GM19240 (cell line): ENCODE measurements around the gene KTN1.

GRCh38 chr14:54599710-54600541 is 33.0 kb downstream of the SAMD4A start:
- RRBS = no CpG with 5 or more reads among the region's 4 CpGs

- RRBS = no CpG with 5 or more reads among the region's 11 CpGs
These were observed 39.2 kb downstream of the SAMD4A start for GRCh38 chr14:54605906-54606723.

- RRBS = no CpG with 5 or more reads among the region's 8 CpGs
These were observed 86.0 kb downstream of the SAMD4A start for GRCh38 chr14:54652877-54653371.

DNA sequence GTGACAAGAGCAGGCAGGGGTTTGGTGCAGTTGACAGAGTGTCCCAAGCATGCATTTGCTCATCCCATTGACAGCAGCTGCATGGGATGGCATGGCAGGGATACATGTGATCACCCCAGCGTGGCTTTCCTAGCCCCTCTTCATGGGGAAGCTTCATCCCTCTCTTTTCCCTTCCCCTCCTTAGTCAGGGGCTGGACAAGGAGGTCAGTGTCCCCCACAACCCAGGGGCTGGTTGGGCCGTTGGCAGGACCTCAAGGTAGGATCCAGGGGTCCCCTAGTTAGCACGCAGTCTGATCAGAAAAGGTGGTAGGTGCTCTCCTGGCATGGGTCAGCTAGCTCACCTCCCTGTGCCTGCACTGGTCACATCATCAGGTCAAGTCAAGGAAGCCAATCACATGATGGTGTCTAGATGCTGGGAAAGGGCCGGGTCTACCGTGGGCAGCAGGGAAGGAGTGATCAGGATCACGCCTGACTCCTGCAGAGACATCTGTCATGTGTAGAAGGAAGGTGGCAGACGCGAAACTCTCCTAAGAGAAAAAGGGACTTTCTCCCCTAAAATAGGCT is 145.0 kb downstream of the GCH1 start:
- RRBS = no CpG with 5 or more reads among the region's 8 CpGs

- RRBS = no CpG with 5 or more reads among the region's 8 CpGs
These were observed 132.1 kb downstream of the GCH1 start for GRCh38 chr14:54770315-54771090.

GRCh38 chr14:54772949-54773996 is 129.4 kb downstream of the GCH1 start:
- RRBS = 8% methylated on average over 8 of the region's 21 CpGs

DNA sequence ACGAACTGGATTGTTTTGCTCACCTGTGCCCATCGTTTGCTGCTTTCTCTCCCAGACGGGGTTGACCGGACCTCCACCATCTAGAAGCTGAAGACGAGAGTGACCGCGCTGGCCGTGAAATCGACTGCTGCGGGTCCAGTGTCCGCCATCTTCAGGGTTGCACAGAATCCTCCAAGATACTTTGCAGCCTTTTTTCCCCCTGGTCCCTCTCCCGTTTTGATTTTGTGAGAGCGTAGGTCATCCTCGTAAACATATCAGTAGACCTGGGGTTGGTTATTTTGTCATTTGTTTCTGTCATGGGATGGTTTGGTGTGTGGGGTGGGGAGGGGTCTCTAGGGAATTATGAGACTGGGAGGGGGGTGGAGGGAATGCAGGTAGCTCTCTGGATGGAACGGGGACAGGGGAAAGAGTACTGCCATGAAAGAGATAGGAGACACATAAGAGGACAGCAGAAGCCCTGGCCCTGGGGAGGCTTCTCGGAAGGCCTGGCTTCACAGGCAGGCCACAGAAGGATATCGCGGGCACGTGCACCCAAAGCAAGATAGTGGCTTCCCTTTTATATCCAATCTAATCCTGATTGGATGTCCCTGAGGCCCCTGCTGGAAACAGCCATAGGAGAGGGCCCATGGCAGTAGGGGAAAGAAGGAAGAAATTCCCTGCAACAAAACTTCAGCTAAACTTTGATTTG is 113.6 kb downstream of the GCH1 start:
- RRBS = no CpG with 5 or more reads among the region's 19 CpGs

- RRBS = no CpG with 5 or more reads among the region's 6 CpGs
These were observed 111.6 kb downstream of the GCH1 start for GRCh38 chr14:54790829-54791567.

DNA sequence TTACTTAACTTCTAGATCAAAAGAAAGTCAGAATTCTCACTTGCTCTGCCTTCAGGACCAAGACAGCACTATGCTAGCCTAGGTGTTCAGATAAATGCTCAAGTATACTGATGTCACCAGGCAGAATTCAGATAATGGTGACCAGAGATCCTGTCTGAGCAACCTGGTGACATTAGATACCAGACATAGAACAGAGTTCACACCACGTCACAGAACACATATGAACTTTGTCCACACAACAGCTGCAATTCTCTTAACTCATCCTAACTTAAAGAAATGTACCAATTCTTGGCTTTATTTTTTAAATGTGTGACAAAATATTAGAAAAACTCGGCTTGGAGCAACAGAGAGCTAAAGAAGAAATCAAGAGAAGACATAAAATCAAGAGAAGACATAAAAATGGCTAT is 58.1 kb downstream of the GCH1 start:
- RRBS = no CpG with 5 or more reads among the region's 2 CpGs

DNA sequence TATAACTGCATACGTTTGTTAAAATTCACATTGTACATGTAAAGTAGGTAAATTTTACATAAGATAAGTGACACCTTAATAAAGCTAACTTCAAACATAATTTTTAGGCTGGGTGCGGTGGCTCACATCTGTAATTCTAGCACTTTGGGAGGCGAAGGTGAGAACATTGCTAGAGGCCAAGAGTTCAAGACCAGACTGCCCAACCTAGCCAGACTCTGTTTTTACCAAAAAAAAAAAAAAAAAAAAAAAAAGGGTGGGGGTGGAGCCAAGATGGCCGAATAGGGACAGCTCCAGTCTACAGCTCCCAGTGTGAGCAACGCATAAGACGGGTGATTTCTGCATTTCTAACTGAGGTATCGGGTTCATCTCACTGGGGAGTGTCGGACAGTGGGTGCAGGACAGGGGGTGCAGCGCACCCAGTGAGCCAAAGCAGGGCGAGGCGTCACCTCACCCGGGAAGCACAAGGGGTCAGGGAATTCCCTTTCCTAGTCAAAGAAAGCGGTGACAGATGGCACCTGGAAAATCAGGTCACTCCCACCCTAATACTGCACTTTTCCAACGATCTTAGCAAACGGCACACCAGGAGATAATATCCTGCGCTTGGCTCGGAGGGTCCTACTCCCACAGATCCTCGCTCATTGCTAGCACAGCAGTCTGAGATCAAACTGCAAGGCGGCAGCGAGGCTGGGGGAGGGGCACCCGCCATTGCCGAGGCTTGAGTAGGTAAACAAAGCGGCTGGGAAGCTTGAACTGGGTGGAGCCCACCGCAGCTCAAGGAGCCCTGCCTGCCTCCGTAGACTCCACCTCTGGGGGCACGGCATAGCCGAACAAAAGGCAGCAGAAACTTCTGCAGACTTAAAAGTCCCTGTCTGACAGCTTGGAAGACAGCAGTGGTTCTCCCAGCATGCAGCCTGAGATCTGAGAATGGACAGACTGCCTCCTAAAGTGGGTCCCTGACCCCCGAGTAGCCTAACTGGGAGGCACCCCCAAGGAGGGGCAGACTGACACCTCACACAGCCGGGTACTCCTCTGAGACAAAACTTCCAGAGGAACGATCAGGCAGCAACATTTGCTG is 32.2 kb downstream of the GCH1 start:
- RRBS = no CpG with 5 or more reads among the region's 30 CpGs

- RRBS = no CpG with 5 or more reads among the region's 2 CpGs
These were observed 31.3 kb upstream of the LGALS3 start for GRCh38 chr14:55097755-55098243.

DNA sequence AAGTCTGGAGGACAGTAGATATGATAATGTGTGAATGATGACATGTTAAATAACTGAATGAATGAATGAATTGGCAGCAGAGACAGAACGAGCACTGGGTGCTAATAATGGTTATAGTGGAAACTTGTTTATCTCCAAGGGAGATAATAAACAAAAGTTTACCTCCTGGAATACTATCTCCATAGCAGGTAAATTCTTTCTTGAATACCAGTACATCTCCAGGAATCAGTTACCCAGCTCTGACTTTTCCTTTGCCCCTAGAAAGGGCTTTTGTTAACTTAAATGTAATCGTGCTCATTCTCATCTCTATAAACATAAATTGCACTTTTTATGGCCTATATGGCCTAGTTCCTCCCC is 7.2 kb upstream of the LGALS3 start:
- RRBS = no CpG with 5 or more reads among the region's 2 CpGs

DNA sequence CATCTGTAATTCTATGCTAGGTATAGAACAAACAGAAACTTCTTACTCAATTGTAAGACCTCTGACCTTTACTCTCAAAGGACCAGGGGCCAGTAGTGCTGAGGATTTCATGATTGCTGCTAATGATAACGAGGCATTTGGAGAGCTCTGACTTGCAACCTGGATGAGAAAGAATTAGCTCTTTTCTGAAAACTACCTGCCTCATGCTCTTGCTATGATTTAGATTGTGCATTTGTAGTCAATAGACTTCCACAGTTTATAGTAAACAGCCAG is 6.9 kb upstream of the LGALS3 start:
- RRBS = no CpG with 5 or more reads among the region's 1 CpG

DNA sequence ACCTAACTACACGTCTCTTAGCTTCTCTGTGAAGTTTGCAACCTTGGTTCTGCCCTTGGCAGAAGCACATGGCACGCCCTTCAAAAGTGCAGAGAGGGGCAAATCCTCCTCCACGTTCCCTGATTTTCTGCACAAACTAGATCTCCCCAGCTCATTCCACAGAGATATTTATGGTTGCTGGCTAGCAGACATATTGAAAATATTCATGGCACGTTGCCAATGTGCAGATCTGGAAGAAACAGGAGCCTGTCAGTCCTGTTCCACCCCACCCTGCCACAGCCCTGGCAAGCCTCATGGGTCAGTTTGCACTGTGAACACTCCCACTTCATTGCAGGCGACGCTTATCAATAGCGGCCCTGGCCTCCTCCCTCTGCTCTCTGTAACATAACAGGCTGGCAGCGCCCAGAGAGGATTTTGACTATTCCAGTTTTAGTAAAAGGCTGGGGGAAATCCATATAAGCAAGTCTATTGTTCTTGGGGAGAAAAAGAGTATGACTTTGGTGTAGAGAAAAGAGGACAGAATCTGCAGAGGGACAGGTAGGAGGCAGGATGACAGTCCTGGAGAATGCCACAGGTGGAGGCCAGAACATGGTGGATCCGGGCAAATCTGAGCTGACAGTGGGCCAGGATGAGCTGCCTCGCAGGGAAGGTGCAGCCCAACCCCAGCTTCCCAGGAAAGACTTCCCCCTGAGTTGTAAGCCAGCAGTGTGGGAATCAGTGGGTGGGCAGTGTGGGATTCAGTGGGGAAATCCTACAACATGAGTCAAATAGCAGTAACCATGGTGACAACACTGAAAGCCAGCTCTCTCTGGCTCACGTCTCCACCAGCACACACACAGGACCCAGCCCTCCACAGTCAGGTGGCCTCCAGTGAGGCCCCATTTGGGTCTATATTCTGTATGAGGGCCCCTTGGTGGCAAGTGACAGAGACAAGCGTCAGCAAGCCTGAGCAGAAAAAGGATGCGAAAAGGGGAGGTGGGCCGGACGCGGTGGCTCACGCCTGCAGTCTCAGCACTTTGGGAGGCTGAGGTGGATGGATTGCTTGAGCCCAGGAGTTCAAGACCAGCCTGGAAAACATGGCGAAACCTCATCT is 6.2 kb upstream of the LGALS3 start:
- RRBS = no CpG with 5 or more reads among the region's 18 CpGs

GRCh38 chr14:55336013-55336502 is 64.8 kb downstream of the FBXO34 start:
- RRBS = no CpG with 5 or more reads among the region's 2 CpGs

DNA sequence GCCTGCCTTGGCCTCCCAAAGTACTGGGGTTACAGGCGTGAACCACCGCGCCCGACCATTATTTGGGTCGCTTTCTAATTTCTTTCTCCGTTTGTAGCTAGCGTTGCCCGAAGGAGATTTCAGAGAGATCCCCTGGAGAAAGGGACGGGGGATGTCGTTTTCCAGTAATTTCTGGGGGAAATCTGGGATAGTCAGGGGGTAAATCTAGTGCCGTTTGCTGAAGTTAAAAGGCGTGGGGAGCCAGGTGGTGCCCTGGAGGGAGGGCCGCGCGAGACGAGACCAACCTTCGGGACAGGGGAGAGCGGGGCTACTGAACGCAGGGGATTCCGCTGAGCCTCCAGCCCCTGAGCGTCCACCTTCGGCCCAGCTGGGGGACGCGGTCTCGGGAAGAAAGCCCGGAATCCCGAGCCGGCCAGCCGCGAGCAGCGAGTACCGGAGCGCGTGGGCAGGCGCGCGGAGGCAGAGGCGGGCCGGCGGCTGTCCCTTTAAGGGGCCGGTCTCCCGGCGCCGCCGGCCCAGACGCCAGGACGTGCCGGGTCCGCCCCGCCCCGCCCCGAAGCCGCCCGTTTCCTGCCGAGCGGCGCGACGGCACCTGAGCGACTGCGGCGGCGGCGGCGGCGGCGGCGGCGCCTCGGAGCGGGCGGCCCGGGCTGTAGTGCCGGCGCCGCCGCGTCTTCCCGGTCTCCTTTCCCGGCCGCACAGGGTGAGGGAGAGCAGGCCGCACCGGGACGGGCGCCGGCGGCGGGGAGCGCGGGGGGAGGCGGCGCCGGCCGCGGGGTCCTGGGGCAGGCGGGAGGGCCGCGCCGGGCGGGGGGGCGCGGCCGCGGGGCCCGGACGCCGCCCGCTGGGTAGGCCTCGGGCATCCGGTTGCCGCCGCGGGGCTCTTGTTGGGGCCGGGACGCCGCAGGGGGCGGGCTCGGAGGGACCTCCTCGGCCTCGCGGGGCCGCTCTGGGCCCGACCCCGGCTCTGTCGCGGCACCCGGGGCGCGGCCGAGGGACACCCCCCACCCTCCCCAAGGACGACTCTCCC is at the start of gene KTN1:
Gene KTN1, plus strand, starts transcription at position 556 of the 1,030 bp plus-strand sequence.
- RRBS = 3% methylated on average over 36 of the region's 131 CpGs

DNA sequence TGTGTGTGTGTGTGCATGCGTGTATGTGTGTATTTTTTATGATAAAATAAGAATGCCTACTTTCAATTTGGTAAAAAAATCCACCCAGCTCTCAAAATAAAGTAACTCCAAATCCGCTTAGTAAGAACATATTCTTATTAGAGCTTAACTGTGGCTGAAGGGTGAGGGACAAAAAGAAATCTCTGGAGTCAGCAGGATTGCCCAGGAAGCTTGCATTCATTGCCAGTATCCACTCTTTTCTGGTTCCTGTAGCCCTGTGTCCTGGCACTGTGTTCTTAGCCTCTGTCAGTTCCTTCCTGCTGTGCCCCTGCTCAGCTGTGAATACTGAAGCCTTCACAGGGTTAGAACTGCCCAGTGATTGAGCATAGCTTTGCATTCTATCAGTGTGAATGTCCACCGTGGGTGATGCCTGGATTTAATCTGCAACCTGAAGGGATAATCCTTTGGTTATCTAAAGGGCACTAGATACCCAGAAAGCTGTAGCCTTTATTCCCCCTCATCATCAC is 266.9 kb upstream of the PELI2 start:
- RRBS = no CpG with 5 or more reads among the region's 3 CpGs

DNA sequence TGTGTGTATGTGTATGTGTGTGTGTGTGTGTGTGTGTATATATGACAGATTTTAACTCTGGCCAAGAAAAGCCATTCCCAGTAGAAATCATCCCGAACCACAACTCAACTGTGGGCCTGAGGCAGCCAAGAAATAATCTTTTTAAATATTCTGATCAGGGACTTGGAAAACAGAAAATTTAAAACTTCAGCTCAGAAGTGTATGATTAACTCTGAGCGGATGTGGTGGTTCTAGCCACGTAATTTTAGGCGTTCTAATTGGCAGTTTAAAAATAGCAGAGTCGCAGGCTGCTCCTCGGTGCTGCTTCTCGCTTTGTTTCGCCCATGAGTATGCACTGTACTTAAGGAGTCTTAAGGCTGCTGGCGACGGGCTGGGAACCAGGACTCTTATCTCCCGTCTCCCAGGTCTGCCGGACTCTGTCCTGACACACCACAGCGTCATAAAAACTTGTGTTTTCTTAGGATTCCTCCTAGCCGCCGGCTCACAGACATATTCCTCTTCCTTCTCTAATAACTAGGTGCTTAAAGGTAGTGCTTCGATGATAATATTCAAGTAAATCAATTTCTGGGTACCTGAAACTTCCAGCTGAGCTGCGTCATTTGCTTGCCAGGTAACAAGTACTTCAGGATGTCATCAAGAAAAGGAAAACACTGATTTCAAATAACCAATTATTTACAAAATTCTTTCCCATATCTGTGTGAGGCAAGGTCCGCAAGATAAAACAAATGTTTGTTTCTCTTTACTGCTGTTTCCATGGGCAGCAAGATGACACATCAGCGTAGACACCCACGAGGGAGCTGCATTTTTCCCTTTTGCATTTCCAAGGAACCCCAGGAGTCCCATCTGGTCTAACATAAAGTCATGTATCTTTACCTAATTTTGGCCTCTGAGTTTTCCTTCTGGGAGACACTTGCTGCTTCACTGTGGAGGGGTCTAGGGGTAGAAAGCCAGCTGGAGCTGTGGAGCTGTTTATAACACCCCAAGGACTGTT is 113.2 kb upstream of the PELI2 start:
- RRBS = 38% methylated on average over 4 of the region's 20 CpGs

DNA sequence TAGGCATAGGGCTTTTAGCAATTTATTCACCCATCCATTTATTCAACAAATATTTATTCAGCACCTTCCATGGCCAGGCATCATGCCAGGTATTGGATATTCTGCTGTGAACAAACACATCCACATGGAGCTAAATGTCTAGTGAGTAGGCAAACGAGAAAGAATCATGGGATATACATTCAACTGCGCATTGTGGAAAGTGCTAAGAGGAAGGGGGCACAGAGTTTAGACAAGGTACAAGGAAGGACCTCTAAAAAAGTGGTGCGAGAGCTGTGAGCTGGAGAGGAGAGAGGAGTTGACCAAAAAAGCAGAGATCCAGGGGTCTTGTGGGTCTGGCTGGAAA is 63.7 kb downstream of the PELI2 start:
- RRBS = no CpG with 5 or more reads among the region's 3 CpGs

DNA sequence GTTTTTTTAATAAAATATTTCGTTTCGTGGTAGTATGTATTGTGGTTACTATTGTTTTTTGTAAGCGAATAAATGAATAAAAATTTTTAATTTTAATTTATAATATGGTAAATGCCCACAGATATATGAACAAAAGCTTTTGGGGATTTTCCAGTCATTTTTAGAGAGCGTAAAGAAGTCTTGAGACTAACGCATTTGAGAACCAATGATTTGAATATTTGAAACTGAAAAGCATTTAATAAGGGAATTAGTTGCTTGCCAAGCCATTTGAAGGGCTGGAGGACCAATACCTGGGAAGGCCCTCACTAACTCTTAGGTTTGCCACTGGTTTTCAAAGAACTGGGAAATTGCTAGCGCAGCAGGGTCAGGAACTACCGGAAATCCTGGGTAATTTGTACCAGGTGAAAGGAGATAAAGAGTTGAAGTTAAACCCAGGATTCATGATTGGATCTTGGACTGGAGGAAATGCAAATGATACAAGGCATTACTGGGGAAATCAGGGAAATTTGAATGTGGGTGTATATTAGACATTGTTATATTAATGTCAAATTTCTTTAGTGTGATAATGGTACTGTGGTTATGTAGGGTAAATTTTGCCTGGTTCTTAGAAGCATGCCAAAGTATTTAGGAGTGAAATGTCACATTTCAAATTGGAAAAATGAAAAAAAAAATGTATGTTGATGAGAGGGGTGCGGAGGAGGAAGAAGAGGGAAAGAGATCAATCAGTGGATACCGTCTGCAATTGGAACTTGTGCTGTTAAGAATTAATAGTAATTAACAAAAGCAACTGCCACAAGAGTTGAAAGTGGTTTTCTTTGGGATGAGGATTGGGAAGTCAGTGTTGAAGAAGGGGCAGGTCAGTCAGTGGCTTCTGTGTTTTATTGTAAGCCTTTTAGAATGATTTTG is 91.6 kb downstream of the PELI2 start:
- RRBS = no CpG with 5 or more reads among the region's 9 CpGs